Parietal lobe (tissue), 2 donors: ENCODE measurements around the gene C2CD4A.

DNA sequence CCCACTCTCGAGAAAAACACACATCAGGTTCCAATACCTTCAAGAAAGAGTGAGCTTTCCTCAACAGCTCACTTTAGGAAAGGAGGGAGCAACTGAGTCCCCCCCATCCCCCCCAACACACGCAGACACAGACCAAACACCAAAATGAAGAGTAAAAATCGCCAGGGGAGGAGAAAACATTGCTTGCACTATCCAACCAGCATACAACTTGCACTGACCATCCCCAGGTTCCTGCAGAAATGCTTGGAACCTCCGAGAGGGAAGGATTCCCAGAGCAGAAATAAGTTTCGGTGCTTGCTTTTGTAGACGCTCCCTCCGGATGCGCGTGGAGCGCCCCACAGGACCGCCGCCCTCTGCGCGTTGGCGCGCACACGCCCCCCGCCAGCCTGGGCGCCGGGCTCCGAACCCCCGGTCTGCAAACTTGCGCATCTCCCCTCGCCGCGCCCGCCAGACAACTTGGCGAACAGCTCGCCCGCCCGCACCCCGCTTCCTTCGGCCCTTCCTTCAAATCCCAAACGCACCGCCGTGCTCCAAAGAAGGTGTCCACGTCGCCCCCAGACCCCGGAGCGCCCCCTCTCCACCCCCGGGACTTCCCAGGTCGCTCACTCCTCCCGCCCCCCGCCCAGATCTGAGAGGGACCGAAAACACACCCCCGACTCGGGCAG lies 1.1 kb downstream of the RORA start:
- RAMPAGE, long total RNA: no peak

DNA sequence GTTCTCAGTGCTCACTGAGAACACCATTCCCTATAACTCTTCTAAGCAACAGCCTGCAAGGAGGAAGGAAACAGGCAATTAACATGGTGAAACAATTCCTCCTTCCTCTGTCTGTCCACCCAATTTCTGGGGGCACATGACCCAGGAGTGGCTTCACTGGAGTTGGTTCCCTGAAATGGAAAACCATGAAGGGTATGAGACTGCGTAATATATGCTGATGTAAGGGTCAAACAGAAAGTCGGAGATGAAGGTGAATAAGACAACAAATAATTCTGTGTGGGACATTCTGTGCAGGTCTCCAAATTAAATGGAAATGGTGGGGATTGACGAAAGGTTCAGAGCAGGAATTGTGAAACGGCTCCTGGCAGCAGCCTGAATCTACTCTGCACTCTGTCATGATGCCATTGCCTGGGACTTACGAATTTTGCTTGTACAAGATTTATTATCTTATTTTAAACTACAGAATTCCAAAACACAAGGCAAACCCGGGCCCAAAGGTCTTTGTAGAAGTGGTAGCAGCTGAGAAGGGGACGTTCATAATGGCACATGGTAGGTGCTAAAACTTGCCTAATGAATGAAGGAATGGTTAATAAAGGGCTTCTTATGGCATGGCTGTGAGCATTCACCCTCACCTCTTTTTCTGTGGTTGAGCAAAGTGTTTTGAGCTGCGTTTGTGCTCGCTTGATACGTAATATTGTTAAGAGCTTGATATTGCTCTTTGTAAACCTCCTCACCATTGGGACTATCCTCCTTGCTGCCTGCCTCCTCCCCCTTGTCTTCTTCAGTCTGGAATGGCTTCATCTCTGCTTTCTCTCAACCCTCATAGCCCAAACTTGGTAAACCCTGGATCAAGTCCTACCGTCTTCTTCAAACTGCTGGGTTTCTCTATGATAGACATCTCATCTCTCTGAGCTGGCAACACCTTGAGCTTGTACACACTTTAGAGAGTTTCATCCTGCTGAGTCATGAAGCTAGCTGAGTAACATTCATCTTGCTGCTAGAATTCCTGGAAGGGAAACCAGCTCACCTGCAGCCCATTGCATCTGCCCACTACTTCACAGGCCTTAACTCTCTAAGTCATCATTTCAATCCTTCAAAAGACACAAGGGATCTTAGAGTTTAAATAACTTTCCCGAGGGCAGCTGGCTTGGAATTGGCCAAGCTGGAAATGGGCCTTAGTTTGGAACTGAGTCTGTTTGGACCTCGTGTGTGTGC lies 175.1 kb upstream of the RORA start:
- RAMPAGE, long total RNA: no peak

DNA sequence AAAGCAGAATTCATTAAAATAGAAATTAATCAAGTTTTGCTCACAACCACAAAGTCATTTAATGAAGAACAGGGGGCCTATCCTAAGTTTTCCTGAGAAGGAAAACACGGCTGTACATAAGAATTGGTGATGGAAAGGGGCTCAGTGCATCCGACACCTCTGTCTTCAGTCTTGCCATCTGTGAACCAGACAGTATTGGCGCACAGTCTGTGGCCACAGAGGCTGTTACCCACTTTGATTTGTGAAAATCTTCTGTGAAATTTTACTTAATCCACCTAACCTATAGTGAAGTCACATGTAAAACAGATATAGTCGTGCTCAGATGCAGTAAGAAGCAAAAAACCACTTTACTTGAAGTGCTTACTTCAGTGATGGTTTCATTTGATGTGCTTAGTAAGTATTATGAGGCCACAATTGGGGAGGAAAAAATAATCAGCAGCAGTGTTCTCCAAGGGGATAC lies 281.1 kb upstream of the RORA start:
- RAMPAGE, long total RNA: no peak

DNA sequence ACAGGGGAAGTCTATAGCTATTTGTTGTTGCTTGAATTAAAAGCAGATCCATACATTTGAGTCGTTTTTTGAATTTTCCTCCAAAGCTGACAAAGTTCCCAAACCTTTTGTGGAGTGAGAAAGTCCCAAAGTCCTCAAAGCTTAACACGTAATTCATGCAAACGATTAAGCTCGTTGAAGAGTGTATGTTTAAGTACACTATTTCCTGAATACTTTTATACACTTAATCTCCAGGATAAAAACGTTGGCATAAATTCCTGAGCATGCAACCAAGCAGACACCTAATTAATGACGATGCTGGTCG lies 999 bp downstream of the VPS13C start:
- RAMPAGE, long total RNA: no peak

DNA sequence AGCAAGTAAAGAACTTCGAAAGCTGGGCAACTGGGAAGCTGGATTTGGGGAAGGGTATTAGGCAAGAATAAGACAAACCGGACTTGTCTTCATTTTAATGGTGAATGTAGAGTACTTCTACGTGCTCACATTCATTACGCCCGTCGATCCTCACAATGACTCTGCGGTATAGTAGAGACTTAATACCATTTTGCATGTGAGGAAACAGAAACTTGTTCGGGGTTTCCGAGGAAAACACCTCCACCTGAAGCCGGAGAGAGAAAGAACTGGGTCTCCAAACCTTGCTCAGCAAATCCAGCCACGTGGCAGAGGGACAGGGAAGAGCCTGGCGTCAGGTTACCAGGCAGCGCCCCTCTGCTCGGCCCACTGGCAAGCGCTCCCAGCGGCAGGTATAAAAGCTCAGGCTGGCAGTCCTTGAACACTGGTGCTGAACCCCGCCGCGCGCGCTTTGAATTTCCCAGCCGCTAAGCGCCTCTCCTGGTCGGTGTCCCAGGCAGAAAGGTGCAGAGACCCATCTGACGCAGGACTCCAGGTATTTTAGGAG lies at the start of gene C2CD4A:
C2CD4A (plus strand) TSS at position 421 of the 544 bp plus-strand sequence.
- RAMPAGE, long total RNA: no peak

GRCh38 chr15:62589535-62590040 lies 199.2 kb downstream of the TLN2 start:
- RAMPAGE, long total RNA: no peak

GRCh38 chr15:62608007-62608507 lies 217.7 kb downstream of the TLN2 start:
- RAMPAGE, long total RNA: no peak

- RAMPAGE, long total RNA: no peak
Observed at GRCh38 chr15:62742313-62743175, 300.0 kb upstream of the TPM1 start.

DNA sequence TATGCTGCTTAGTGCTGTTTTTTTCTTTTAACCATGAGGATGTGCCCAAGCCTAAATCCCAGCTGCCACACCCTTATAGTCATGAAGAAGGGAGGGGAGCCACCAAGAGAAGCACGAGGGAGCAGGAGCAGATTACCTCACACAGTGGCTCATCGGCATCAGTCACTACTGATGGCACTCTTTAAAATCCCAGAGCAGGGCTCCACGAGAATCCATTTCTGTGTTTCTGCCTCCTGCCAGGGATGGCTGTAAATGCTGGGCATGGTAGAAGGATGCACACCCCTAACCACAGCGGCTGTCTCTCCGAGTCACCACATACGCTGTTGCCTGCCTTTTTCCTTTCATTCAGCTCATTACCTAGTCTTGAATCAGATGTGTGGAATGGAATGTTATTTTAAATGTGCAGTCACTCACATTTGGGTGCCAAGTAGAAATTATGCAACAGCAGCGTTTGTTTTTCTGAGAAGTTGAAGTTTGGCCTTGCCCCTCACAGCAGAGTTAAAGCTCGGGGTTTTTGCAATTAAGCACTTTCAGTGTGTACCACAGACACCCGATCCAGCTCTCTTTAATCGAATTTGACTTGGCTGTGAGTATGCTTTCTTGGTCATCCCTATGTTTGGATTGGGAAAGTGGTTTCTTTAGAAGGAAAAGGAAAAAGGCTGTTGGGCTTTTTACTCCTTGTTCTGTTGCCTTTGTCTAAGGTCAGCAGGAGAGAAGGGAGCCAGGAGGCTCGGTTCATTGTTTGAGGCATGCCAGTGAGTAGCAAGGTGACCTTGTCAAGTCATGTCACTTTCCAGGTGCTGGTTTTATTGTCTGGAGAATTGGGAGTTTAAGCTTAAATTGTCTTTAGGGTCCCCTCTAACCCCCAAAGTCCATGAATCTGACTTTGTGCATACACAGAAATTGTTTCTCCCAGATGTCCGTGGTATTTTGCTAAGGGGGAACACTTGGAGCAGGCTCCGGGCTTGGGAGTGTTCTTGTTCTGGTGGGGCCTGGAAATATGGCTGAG lies 284.2 kb upstream of the TPM1 start:
- RAMPAGE, long total RNA: no peak

DNA sequence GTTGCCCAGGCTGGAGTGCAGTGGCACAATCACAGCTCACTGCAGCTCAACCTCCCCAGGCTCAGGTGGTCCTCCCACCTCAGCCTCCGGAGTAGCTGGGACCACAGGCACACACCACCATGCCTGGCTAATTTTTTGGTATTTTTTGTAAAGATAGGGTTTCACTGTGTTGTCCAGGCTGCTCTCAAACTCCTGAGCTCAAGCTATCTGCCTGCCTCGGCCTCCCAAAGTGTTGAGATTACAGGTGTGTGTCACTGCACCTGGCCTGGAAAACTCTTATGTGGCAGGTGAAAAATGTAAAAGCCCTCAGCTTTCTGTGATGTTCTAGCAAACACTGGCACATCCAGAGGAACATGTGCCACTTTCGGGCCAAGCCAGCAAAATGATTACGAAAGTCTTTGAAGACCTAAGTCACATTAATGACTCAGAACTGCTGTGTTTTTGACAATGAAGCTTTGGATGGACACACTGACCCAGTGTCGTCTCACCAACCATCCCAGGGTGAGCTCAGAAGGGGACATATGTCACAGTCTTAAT lies 189.3 kb upstream of the TPM1 start:
- RAMPAGE, long total RNA: no peak

GRCh38 chr15:62889543-62890095 lies 152.9 kb upstream of the TPM1 start:
- RAMPAGE, long total RNA: no peak

GRCh38 chr15:62894311-62894857 lies 148.2 kb upstream of the TPM1 start:
- RAMPAGE, long total RNA: no peak

DNA sequence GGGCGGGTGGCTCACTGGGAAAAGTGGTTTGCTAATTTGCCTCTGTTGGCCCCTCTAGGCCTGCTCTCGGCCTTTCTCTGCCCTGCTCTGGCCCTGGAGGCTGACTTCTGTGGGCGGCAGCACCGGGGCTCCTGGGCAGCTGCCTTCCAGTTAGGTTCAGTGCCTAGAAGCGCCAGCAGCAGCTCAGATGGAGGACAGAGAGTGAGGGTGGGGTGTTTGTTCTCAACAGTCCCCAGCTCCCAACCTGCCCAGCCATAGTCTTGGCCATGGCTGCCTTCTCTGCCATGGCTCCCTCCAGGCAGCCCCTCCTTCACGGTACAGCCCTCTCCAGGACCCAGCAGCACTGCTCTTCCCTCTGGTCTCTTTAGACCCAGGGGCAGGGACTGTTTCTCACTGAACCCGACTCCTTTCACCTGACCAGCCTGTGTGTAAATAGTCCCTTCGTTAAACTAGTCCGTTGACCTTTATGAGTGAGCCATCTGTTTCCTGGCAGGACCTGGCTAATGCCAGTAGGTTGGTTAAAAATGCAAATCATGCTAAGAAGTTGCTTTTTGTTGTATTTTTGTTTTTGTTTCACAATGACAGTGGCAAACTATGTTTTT lies 107.0 kb upstream of the TPM1 start:
- RAMPAGE, long total RNA: no peak

- RAMPAGE, long total RNA: no peak
Observed at GRCh38 chr15:63047867-63048739, 5.6 kb downstream of the TPM1 start.

DNA sequence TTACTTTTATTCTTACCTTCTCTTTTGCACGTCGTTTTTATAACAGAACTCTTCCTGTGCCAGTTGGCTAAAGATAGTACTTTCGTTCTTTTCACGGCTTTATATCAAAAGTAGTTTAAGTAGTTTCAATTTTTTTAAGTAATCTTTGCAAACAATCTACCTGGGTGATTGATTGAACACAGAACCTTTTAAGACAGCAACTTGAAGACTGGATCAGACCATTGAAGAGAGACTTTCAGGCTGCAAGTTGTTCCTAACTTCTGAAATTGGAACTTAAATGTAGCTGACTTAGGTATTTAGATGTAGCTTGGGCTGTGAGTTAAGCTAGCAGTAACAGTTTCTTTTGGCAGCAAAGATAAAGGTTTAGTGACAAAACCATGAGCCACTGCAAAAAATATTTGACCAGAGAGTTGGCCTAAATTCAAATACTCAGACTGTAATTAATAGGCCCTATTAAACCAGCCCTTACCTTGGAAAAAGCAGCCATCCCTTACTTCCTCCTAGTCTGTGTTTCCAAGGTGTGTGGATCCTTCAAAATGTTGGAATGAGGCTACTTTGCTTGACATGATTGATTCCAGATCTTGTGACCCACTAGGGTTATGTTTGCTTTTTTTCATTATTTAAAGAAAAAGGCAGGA lies 8.1 kb downstream of the TPM1 start:
- RAMPAGE, long total RNA: no peak

- RAMPAGE, long total RNA: no peak
Observed at GRCh38 chr15:63073051-63074239, 30.9 kb downstream of the TPM1 start.

GRCh38 chr15:63079790-63080295 lies 37.3 kb downstream of the TPM1 start:
- RAMPAGE, long total RNA: no peak

GRCh38 chr15:63256694-63257056 lies 20.7 kb upstream of the APH1B start:
- RAMPAGE, long total RNA: no peak

GRCh38 chr15:63276429-63276912 lies 934 bp upstream of the APH1B start:
- RAMPAGE, long total RNA: no peak

- RAMPAGE, long total RNA: no peak
Observed at GRCh38 chr15:63353126-63353444, 28.6 kb downstream of the CA12 start.